Cytotoxic T cell (primary cell): ENCODE measurements around the genes IPP, MAST2 and CYP4Z1.

DNA sequence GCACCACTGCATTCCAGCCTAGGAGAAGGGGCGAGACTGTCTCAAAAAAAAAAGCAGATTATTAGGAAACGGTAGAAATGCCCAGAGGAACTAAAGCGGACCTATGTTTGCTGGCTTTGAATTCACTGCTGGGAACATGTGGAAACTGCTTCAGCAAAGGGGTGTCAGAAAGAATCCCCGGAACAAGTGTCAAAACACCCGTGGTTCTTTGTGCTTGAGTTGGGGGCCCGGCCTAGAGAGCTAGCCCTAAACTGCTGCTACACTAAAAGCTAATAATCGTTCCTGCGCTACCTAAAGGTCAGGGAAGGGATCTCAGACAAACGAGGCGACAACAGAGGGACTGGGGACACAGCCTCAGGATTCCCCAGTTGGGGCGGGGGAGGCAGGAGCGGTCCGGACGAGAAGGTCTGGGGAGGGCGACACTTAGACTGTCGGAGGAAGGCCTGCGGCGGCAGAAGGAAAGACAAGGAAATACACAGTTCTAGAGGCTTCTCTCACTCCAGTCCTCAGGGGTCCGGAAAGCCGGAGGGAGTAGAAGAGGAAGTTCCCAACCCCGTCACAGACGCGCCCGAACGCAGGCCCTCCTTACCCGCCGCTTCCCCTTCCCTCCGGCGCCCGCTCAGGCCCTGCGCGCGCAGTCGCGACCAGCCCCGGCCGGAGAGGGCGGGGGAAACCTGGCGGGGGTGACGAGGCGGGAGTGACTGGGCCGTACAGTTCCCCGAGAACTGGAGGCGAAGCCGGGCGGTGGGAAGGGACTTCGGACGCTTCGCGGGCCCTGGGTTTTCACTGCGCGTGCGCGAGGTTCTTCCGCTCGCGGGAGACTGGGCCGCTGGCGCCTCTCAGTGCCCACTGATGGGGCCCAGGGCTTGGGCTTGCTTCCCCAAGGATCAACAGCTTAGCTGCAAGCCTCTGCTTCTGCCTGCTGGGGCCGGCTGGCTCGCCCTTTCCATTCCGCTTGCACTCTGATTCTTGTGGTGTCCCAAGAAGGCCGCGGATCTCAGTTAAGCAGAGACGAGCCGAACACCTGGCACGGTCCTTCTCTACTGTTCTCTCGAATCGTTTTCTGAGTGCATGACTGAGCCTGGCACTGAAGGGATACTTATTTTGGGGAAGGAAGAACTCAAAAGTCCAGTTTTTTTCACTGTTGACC is at the start of gene IPP:
Gene IPP (minus strand): TSS at position 646 of the 1,150 bp plus-strand sequence.
- PRO-cap, 2 experiments: peak in 2 of 2 experiments; most common plus-strand start position 367 of the sequence (in 2); most common minus-strand start position 613 of the sequence (in 2)

GRCh38 chr1:45766964-45767343 is 16.5 kb upstream of the IPP start:
- PRO-cap, 2 experiments: no peak in any of the 2 experiments

DNA sequence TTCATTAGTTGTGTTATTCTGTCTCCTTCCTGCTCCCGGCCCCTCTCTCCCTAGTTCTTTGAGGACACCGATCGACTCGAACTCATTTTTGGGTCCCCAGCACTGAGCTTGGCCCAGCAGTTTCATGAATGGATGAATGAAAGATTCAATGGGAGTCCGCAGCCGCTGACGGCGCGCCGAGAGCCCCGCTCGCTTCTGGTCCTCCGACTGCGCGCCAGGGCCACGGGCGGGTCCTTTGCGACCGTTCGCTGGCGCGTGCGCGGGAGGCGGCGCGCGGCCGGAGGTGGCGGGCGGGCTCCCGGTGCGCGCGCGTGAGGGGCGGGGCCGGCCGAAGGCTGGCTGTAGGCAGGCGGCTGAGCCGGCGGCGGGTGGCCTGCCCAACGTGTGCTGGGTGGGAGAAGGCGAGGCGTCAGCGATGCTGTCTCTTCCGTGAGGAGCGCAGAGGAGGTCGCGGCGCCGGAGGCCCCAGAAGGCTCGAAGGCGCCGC is at the start of gene MAST2:
Gene MAST2 (plus strand): TSS at position 342 of the 487 bp plus-strand sequence.
- PRO-cap, 2 experiments: peak in 1 of 2 experiments; most common plus-strand start position 383 of the sequence (in 1)

DNA sequence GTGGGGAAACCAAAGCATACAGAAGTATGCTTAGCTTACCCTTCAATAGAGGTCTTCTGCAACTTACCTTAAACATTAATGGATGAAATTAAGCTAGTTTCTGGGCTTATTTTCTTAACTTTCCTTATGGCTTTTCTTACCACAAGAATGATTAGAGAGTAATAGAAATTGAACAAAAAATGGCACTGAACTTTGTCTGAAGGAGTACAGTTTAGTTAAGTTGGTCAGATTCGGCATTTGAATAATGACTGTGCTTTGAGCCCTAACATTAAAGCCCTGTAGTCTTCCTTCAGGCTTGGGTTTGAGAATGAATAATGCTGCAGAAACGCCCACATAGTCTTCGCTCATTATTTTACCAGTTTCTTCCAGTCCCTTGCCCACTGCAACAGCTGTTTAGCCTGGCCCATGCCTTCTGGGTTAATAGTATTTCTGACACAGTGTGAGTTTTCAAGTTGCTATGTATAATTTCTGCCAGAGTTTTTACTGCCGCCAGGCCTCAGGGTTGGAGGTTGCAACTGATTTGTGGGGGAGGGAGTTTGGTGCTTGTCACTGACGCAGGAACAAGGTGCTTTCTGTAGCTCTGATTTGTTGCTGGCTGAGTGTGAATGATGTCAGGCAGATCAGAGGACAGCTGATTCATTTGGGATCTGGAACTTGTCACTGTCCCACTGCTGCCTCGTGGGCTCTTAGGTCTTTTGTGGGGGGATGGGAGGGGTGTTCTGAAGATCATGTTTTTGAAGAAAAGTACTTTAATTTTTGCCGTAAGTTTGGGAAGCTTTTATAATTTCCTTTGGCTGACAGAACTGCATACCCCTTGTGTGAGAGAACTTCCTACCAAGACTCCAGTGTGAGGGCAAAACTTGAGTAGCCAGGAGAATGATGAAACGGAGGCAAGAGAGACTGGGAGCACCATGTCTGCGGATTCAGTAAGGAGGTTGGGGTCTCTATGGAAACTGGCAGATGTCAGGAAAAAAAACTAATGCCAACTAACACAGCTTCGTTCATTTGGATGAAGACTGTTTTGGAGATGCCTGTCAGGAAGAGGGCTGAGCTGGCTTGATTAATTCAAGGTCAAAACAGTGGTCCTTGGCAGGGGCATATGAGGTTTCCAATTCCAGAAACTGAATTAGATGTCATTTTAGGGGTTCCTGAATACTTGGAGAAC is 109.9 kb downstream of the MAST2 start:
- PRO-cap, 2 experiments: no peak in any of the 2 experiments

- PRO-cap, 2 experiments: no peak in any of the 2 experiments
Measured at GRCh38 chr1:46034436-46035500, 97.7 kb downstream of the PIK3R3 start.

DNA sequence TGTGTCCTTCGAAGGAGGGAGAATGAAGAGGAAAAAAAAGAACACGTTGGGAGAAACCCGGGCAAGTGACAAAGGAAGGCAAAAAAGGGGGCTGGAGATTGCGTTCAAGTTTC is 255 bp downstream of the PIK3R3 start:
- PRO-cap, 2 experiments: no peak in any of the 2 experiments

GRCh38 chr1:46134719-46135401 is 2.4 kb upstream of the PIK3R3 start:
- PRO-cap, 2 experiments: no peak in any of the 2 experiments

DNA sequence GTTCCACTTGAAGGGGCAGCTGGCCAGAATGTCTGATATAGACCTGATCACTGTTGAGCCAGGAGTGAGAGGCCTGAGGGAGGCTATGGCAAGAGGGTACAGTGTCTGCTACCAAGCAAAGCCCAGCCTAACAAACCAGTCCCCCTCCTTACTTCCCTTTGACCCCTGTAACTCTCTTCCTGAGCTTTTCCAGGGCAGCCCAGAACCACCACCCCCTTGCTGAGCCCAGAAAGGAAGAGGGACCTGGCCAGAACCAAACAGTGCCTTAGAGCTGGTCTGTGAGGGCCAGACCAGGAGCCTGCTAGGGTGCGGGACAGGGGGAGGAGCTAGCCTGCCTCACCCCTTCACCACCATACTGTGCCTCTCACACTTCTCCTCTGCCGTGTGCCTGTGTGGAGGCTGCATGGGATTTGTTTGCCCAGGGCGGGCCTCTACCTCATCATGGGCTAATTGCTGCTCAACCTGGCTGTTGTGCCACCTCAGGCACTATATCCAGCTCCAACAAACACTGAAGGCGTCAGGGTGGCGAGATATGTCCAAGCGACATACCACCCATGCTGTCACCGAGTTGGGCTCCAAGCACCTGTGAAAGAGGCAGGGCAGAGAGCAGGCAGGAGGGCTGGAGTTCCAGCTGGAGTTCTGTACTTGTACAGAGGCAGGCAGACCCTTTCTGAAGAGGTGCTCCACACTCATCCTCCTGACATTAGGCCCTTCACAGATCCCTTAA is 10.8 kb downstream of the POMGNT1 start:
- PRO-cap, 2 experiments: no peak in any of the 2 experiments

DNA sequence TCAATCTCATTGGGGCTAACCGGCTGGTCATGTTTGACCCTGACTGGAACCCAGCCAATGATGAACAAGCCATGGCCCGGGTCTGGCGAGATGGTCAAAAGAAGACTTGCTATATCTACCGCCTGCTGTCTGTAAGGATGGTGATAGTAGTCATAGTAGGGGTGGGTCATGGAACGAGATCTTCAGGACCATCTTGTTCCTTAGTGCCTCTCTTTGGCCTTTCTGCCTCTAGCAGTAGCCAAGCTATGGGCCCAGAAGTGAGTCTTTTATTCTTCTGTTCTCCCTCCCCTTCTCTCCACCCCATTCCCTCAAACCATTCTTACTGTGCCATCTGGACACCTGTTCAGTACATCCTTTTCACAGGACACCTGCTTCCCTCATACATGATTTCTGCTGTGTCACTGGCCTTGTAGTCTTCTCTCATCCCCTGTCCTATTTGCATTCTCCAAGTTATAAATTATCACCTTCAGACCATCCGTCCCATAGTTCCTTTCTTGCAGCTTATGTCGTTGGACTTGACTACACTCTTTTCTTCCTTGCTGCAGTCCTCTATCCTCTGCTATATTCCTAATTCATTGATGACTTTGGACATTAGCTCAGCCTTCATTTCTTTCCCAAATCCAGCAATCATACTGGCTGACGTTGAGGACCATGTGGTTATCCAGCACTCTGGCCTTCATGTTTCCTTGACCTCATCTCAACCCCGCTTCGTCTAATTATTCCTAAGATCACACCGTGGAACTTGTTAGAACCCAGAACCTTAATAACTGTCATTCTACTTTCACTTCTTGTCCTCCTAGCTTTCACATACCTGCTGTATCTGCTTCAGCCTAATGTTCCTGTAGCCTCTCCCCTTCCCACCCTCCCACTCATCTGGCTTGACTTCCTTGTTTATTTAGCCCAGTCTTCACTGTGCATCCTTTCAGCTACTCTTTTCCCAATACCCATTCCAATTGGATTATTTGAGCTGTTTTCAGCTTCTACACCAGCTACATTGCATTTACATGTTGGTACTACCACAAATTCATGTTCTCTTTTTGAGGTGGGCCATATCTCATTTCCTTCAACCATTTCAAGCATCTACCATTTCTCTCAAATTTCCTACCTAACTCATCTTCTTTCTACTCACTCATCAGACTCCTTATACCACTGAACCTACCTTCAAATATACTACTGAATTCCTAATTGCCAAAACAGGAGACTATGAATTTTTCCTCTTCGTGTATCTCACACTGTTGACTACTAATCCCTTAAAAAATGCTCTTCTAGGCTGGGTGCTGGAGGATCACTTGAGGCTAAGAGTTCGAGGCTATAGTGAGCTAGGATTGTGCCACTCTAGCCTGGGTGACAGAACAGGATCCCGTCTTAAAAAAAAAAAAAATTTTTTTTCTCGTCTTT is 27.5 kb downstream of the RAD54L start:
- PRO-cap, 2 experiments: no peak in any of the 2 experiments

DNA sequence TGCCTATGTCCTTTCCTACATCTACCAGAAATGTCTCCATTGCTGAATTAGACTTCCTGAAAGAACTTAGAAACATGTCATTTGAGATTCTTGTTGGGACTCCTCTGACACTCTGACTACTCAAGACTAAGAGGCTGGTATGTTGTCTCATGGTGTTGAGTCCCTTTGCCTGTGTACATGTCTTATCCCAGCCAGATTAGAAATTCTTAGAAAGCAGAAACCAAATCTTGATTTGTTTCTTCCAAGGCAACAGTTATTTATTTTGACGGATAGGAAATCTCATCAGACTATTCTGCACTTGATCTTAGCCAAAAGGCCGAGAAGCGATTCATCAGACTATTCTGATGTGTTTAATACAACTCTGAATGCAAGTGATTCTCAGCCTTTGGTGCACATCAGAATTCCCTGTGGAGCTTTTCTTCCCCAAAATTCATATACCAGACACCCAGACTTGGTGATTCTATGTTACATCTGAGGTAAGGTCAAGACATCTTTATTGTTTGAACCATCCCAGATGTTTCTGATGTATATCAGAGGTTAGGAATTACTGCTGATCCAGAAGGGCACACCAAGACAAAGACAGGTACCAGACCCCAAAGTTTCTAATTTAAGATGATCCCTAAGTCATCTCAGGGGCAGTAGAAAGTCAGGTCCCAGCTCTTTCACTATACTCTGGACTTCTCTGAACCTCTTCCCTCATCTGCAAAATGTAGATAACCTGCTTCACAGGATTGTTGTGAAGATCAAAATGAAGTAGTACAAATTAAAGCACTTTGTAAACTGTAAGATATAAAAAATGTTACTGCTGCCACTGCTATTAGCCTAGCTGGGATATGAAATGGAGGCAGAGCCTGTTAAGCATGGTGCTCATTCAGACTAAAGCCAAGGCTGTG is 15.5 kb downstream of the LRRC41 start:
- PRO-cap, 2 experiments: no peak in any of the 2 experiments

DNA sequence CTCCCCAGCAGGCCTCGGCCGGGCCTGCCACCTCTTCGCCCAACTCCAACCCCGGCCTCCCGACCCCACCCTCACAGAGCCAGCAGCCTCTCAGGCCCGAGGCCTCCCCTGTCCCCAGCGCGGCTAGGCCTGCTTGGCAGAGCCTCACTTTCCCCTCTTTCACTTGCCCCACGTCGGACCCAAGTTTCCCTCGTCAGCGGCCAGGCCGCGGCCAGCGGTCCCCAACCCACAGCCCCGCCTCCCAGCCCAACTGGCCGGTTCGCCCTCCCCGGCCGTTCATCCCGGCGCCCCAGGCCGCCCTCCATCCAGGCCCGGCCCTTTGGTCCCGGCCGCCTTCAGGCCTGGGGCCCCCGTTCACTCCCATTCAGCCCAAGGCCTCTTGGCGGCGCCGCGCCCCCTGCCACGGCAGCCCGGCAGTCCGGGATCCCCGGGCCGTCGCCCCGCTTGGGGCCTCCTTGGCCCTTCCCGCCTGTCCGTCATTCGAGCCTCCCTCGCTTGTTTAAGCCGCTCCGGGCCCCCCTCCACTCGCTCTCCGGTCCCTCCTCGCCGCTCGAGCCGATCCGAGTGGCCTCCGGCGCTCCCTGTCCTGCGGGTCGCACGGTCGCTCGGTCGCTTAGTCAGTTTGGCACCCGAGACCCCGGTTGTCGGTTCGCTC is 1.5 kb downstream of the LRRC41 start:
- PRO-cap, 2 experiments: peak in 2 of 2 experiments; most common plus-strand start position 416 of the sequence (in 2); most common minus-strand start position 157 of the sequence (in 1)

DNA sequence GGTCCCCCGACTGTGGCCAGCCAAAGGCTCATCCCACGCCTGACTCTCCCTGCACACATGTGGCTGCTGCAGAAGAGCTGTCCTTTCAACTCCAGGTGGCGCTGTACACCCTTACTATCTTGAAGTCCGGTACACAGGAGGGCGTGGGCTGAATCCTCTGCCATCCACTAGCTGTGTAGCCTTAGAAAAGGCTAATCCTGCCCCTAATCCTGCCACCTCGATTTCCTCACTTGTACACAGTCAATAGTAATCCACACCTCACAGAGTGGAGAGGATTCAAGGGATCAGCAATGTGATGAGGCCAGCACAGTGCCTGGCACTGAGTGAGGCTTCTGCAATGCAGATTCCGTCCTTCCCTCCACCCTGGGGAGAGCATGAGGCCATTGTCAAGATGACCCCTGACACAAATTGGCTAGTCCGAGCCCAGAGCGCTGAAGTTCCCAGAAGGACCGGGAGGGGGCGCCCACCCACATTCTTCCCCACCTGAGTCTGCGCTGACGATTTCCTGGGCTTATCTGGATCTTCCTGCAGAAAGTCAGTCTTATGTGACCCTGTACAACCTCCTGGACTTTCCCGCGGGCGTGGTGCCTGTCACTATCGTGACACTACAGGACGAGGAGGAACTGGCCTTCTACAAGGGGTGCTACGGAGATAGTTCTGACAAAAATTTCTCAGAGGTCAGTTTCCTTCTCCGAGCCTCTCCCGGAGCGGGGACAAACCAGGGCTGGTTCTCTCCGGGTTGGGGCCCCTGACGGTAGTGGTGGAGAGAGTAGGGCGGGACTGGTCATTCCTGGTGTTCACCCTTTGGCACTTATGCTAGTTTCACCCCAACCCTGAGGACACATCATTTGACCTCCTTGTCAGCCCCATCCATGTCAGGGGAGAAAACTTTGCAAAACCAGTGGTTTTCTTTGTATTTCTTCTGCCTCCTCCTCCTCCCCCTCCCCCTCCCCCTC is 47.0 kb upstream of the DMBX1 start:
- PRO-cap, 2 experiments: no peak in any of the 2 experiments

DNA sequence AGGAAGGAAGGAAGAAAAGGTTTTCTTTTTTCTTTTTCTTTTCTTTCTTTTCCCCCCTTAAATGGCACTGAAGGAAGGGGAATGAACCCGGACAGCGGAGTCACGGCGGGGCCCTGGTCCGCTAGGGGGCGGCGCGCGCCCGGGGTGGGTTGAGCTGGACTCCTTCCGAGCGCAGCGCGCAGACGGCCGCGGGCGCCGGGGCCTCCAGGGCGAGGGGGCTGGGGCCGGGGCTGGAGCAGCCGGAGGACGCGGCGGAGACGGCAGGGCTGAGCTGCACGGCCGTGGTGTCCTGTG is 2.5 kb downstream of the TMEM275 start:
- PRO-cap, 2 experiments: peak in 2 of 2 experiments; most common plus-strand start position 181 of the sequence (in 2)

GRCh38 chr1:46664869-46665410 is 3.2 kb downstream of the ATPAF1 start:
- PRO-cap, 2 experiments: no peak in any of the 2 experiments

- PRO-cap, 2 experiments: peak in 2 of 2 experiments; most common plus-strand start chr1:46675975 (in 1); most common minus-strand start chr1:46675947 (in 2)
Measured at GRCh38 chr1:46675407-46676159, 3.9 kb downstream of the TEX38 start.

GRCh38 chr1:46719558-46720299 is 815 bp upstream of the EFCAB14 start:
- PRO-cap, 2 experiments: no peak in any of the 2 experiments

DNA sequence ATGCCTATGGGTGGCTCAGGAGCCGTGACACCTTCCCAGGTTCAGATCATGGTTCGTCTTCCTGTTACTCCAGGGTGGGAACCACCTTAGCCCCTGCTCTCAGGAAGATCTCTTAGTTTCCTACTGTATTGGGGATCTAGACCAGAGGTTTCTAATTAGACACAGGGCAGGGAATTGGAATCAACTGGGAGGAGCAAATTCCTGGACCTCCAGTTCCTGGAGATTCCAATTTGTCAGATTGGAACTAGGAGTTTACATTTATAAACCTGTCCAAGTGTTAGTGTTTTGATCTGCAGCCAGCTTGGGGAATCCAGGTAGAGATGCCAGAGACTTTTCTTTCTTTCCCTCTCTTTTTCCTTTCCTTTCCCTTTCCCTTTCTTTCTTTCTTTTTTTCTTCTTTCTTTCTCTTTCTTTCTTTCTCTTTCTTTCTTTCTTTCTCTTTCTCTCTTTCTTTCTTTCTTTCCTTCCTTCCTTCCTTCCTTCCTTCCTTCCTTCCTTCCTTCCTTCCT is 987 bp downstream of the CYP4B1 start:
- PRO-cap, 2 experiments: no peak in any of the 2 experiments

GRCh38 chr1:47067100-47067576 is at the start of gene CYP4Z1:
Gene CYP4Z1 (plus strand): TSS chr1:47067231.
- PRO-cap, 2 experiments: no peak in any of the 2 experiments

DNA sequence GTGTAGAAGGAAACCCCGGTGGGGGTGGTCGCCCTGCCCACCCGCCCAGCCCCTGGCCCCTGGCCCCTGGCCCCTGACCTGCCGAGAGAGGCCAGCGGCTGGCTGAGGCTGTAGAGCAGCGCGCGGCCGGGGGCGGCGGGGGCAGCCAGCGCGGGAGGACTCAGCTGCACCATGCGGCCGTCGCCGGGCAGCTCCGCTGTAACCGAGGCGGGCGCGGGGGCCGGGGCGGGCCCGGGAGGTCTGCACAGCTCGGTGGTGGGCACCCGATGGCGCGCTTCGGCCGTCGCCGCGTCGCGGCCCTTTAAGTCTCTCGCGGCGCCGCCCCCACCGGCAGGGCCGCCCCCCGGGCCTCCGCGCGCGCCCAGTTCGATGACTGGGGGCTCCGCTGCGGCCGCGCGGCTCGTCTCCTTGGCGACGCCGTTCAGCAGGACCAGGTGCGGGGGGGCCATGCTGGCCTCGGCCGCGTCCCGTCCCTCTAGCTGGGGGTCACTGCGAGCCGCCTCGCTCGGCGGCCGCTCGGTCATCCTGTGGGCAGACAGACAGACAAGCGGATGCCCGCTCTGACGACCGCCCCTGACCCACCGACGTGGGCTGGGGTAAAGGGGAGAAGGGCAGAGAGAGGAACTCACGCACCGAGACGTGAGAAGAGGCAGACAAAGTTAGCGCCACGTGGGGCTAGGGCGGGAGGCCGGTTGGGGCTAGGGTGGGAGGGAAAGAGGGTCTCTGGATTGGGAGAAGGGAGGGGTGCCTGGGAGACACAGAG is 6.5 kb downstream of the TAL1 start:
- PRO-cap, 2 experiments: no peak in any of the 2 experiments

DNA sequence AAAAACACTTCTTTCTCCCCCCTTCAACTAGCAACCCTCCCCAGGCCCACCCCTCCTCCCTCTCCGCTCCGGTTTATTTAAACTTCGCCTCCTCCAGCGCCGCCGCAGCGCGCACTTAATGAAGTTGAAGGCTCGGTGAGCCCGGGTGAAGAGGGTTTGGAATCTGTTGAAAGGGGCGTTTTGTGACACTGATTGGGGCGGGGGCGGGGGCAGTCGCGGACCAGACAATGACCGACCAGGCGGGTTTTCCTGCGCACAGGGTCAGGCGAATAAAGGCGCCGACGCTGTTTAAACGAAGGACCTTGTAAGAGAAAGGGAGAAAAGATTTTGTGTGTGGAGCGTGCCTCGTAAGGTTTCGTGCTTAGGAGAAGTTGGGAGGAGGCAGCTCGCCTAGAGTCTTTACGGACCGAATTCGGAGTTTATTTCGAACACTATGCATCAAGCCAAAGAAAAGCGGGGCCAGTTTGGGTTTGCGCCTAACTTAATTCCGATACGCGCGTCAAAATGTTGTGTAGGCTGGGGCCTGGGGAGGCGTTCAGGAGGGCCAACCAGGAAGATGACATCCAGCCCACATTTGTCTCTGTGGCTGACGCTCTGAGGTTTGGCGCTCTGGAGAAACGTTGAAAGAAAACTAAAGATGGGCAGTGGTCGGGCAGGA is 6.3 kb downstream of the FOXD2 start:
- PRO-cap, 2 experiments: no peak in any of the 2 experiments